Vein endothelial cell (primary cell): ENCODE measurements around a stretch of chr17.

DNA sequence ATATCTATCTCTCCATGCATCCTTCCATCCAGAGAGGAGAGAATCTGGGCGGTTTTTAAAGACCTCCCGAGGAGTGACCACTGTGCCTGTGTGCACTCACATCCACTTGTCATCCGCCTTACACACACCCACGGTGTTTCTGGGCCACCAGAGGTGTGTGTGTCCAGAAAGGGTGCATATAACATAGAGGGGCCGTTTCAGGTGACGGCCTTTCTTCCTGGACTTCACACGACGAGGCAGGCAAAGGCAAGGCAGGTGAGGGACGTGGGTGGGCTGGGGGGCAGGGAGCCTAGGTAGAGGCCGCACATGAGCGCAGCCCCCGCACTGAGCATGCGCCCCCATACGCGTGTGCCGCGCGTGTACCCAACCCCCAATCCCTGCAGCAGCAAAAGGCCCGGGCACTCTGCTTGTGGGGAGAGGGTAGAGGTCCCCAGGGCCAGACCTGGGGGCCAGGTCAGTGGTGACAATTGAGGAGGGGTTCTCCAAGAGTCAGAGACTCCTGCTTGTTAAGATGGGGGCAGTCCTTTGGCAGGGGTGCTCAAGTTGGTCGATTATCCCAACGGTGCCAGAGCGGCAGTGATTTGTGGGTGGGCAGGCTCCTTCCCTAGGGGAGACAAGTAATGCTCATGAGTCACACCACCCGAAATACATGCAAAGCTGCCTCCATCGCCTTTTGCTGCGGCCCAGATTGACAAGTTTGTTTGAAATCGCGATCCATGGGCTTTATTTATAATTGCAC lies 915 bp upstream of the GIT1 start:
- CAGE, long polyA plus RNA, result no peak

DNA sequence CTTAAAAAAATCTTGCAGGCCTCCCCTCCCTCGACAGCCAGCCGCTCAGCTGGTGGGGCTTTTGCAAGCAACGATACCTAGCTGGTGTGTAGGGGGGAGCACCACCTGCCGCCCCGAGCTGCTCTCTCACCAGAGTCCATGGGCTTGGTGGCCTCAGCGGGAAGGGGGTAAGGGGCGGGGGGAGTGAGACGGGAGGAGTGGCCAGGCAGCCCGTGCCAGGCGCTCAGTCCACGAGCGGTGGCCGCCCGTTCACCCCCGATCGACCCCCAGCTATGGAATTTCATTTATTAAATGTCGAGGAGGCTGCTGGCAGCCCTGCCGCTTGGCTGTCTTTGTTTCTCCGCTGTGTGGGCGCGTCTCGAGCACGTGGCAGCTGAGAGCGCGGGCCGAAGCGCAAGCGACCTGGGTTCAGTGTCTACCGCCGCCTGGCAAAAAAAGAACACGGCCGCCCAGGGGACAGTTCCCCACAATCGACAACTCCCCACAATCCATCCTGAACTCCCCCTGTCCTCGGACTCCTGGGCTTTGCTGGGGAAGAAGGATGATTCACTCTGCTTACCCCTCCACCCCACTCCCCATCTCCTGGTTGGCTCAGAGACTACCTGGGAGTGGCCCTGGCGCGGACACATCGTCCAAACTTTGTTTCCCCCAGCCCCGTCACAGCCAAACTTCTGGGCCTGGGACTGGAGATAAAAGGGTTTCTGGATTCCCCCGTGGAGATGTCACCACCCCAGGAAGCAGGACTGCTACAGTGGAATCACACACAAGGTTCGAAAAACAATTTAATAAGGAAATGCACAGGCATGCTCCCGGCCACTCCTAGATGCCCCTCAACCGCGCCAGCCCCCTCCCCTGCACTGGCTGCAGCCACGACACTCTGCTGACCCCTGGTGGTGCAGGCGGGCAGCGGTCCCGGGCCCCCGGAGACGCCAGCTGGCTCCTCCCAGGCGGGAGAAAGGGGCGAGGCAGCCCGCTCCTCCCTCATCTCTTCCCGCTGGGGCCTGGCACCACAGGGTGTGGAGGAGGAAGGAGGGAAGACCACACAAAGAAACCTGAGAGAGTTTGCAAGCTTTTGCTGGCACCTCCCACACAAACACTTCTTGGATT lies 1.6 kb upstream of the ANKRD13B start:
- CAGE, long polyA plus RNA, result no peak

DNA sequence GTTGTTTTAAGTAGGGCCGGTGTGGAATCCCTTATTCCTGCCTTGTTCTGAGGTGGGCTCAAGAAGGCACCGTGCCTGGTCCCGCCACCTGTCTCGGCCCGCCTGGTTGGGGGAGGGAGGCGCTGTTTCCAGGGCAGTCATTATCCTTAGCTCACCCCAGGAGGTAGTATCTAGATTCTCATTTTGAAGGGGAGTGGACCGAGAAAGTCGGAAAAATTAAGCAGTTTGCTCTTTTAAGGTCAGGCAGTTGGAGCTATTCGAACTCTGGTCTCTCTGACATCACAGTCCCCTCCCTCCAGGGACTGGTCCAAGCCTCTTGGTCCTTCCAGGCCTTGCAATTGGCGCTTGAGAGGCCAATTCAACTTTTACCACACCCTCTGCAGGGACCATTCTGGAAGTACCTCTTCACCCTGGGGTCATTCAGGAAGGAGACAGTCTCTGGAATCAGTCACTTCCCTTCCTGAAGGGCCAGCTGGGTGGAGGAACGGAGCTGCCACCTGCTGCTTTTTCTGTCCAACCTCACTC lies 830 bp upstream of the ANKRD13B start:
- CAGE, long polyA plus RNA, result no peak

- CAGE, long polyA plus RNA, result no peak
Observed at GRCh38 chr17:29626062-29626981, 3.6 kb upstream of the CORO6 start.

- CAGE, long polyA plus RNA, result no peak
Observed at GRCh38 chr17:29758339-29759178, 135.8 kb upstream of the CORO6 start.

- CAGE, long polyA plus RNA, result no peak
Observed at GRCh38 chr17:29767147-29767723, 144.5 kb upstream of the CORO6 start.

GRCh38 chr17:29779022-29779626 lies 150.9 kb downstream of the SSH2 start:
- CAGE, long polyA plus RNA, result no peak

- CAGE, long polyA plus RNA, result no peak
Observed at GRCh38 chr17:29928814-29929948, 847 bp downstream of the SSH2 start.

DNA sequence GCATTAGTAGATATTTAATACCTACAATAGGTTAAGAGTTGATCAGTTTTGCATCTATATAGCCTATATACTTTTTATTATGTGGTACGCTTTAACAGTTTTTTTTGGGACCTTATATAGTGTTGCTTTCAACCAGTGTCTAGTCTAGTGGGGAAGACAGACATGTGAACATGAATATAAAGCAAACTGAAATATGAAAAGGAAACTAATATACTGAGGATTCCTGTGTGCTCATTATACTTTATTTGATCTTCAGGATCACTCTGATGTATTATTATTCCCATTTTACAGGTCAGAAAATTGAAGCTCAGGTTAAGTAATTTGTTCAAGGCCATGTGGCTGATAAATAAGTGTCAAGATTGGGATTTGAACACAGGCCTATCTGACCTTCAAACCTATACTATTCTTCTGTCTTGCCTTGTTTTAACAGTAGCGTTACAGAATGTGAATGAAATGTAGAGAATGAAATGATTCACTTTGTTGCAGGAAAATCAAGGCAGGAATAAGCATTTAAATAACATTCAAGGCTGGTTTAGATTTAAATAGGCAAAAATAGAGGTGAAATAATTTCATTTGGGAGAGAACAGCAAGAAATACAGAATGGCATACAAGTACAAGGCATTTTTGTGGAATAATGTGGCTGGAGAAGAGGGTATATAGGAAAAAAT lies 4.0 kb downstream of the NSRP1 start:
- CAGE, long polyA plus RNA, result no peak

- CAGE, long polyA plus RNA, result no peak
Observed at GRCh38 chr17:30123674-30124429, 7.2 kb downstream of the NSRP1 start.

- CAGE, long polyA plus RNA, result no peak
Observed at GRCh38 chr17:30177977-30178423, 57.5 kb downstream of the SLC6A4 start.

GRCh38 chr17:30212500-30213040 lies 22.9 kb downstream of the SLC6A4 start:
- CAGE, long polyA plus RNA, result no peak

GRCh38 chr17:30233652-30234086 lies 1.8 kb downstream of the SLC6A4 start:
- CAGE, long polyA plus RNA, result no peak

DNA sequence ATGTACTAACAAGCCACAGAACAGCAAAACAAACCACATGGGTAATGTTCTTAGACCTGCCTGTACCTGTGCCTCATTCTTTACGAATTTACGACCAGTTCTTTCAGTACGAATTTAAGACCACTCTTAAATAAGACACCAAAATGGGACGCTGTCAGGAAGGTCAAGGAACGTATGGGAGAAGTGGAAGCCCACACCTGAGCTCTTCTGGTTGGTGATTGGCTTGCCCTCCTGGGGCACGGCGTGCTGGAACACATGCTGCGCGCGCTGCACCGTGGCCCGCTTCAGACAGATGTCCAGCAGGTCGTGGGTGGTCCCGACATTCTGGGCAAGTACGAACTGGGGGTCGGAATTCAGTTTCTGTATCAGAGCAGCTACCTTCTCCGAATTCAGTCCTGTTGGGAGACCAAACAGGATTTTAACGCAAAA lies 616 bp downstream of the BLMH start:
- CAGE, long polyA plus RNA, result no peak

DNA sequence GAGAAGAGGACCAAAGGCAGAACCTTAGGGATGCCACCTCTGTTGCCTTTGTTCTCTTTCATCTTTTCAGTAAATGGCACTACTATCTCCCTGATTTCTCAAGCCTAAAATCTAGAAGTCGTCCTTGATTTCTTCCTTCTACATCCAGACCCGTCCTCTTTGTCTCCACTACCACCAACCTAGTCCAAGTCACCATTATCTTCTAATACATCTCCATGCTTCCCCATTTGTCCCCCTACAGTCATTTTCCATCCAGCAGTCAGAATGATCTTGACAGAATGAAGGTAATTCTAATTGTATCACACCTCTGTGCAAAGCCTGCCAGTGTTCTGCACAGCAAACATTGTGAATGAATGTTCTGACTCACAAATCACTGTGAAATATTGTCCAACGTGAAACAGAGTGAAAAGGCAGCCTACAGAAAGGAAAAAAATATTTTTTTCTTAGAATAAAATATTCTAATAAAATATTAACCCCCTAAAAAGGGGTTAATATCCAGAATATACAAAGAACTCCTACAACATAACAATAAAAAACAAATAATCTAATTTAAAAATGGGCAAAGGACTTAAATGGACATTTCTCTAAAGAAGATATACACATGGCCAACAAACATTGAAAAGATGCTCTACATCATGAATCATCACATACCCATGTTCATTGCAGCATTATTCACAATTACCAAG lies 36.5 kb downstream of the CPD start:
- CAGE, long polyA plus RNA, result no peak

DNA sequence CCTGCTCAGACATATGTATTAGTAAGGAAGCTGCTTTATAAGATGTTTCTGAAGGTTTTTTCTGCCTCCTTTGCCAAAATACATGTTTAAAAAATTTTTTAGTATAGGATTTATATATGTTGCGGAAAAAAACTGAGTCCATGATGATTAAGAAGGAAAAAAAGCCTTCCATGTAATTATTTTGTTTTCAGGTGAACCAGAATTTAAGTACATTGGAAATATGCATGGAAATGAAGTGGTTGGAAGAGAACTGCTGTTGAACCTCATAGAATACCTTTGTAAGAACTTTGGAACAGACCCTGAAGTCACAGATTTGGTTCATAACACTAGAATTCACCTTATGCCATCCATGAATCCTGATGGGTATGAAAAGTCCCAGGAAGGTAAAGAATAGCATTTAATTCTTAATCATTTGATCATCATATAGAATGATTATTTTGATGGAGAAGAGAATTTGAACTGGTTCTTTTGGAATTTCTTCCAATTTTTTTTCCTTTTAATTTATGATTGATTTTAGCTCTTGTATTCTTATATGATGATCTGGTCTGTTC lies 44.7 kb downstream of the CPD start:
- CAGE, long polyA plus RNA, result no peak

- CAGE, long polyA plus RNA, result no peak
Observed at GRCh38 chr17:30466851-30467294, 10.3 kb upstream of the GOSR1 start.

DNA sequence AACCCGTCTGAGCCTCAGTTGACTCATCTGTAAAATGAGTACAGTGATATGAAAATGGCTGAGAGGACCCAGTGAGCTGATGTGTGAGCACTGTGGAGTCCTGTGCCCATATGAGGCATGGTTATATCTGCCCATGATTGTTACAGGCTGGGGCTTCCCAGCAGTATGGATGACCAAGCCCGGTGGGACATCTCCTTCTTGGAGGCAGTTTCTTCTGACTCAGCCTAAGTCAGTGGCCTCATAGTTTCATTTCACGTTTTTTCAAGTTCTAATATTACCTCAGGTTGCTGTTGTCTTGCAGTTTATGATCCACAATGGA lies 4.7 kb downstream of the ADAP2 start:
- CAGE, long polyA plus RNA, result no peak

DNA sequence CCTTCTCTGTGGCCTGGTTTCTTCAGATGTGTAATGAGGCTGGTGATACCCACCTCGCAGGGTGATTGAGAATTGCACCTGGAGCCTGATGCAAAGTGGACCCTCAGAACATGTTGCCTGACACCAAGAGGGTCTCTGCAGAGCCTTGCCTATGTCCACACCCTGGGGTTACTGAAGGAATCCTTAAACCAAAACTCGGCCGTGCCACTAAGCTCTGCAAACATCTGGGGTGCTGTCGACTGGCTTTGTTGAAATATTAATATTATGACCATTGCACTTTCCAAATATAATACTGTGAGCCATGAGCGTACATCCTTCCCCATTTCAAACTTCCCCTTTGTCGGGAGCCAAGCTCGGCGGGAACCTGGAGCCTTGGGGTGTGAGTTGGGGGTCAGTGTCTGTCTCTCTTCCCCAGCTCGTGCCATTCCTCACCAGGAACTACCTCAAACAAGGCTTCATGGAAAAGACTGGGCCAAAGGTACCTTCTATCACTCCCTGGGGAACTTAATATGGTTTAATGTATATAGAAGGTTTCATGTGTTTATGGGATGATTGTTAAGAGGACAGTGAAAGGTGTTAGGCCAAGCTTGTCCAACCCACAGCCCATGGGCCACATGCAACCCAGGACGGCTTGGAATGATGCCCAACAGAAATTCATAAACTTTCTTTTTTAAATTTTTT lies 17.8 kb upstream of the RNF135 start:
- CAGE, long polyA plus RNA, result no peak

- CAGE, long polyA plus RNA, result no peak
Observed at GRCh38 chr17:30957782-30958733, 12.8 kb upstream of the RNF135 start.